Cardiac atrium fibroblast (primary cell): ENCODE measurements around a stretch of chr22.

DNA sequence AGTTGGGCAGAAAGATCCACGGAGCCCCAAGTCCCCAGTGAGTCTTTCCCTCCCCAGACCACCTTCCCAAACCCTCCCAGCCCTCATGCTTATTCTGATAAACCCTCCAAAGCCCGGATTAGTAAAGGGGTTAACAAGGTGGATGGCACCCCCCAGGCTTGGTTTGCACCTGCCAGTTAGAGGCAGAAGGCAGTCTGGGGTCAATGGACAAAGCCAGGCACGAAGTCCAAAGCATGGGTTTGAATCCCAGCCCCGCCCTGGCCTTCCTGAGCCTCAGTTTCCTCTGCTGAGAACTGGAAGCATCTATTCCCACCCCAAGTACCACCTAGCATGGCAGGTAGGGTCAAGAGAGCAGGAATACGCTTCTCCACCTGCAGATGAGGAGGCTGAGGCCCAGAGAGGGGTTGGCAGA lies 163.5 kb downstream of the MN1 start:
- RAMPAGE, long total RNA = no peak

- RAMPAGE, long total RNA = no peak
These were observed 83.4 kb downstream of the MN1 start for GRCh38 chr22:27717963-27718668.

GRCh38 chr22:27748830-27749333 lies 52.7 kb downstream of the MN1 start:
- RAMPAGE, long total RNA = no peak

- RAMPAGE, long total RNA = no peak
These were observed 51.9 kb downstream of the MN1 start for GRCh38 chr22:27749459-27750338.

- RAMPAGE, long total RNA = no peak
These were observed 14.6 kb downstream of the MN1 start for GRCh38 chr22:27786977-27787404.

DNA sequence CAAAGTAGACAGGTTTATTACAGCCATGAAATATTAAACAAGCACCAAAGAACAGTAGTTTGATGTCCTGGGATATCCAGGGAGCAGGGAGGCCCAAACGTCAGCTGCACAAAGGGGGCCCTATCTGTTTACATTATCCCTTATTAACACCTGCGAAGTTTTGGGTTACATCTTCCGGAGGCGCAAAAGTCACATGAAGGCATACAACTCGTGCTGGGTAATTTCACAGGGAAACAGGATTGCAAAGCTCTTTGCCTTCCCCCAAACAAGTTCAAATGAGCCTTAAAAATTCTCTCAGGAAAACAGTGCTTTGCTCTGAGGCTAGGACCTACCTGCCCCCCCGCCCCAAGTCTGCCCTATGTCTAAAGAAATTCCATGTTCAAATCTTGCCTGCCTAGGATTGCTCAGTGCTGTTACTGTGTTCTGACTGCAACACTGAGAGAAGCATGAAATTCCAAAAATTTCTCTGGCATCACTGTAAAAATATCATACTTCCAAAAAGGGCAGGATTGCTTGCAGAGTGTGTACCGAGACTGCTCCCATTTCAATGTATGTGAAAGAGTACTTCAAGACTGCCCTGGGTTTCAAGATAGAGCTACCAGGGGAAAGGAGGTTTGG lies 8.9 kb downstream of the MN1 start:
- RAMPAGE, long total RNA = no peak

- RAMPAGE, long total RNA = no peak
These were observed 2.5 kb downstream of the MN1 start for GRCh38 chr22:27799016-27799582.

DNA sequence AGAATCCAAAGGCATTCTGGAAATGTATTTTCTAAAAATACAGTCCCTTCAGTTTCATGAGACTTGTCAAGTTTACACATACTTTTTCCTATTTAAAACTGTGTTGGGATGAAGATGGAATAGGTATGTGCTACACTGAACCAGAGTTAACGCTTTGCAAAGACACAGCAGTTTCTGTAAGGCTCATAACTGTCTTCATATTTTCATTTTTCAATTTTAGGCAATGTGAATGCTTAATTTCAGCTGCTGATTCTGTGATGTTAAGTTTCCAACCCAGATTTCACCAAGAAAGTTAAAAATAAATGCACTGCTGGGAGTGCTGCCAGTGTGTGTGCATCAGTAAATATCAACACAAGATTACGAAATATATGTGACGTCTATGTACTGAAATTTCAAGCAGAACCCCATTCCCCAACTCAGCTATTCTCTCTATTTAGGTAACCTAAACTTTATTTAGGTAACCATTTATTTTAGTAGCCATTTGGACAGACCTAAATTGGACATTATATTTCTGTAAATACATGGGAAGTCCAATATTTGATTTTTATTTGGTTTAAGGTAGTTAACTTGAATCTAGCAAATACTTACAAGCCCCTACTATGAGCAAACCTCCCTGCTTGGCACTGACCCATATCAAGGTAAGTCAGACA lies 52.4 kb downstream of the PITPNB start:
- RAMPAGE, long total RNA = no peak

DNA sequence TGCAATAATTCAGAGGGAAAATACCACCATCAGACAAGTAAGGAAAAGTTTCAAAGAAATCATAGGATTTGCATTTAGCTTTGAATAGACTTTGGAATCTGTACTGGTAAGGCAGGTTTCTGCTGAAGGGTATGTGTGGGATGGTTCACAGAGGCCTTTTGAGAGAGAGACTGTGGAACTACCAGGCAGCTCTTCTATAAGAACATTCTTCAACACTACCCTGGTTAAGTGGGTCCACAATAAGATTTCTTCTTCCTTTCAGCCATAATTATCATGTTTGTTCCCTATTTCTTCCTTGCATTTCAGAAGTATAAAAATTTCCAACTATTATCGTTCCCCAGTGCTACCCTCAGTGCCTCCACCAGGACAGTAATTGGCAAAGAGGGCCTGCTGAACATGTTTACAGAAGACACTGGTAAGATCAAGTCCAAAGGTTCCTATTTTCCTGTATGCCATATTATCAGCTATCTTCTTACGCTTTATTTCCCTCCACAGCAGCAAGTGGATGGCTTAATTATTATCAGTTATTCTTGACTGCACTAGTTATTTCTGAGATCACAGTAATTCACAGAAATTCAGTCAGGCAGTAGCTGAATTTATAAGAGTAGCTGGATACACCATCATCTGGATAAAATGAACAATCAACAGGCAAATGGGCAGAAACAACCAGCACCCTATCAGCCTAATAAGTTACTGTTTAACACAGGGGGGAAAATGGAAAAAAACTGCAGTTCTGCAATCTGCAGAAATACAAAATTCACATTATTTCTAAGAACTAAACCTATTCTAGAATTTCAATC lies 48.5 kb downstream of the PITPNB start:
- RAMPAGE, long total RNA = no peak

- RAMPAGE, long total RNA = no peak
These were observed 30.7 kb downstream of the PITPNB start for GRCh38 chr22:27888024-27889093.

- RAMPAGE, long total RNA = no peak
These were observed 11.4 kb downstream of the PITPNB start for GRCh38 chr22:27907128-27908484.

GRCh38 chr22:27912884-27913576 lies 6.0 kb downstream of the PITPNB start:
- RAMPAGE, long total RNA = no peak

GRCh38 chr22:27918255-27919053 lies 602 bp downstream of the PITPNB start:
- RAMPAGE, long total RNA = no peak

DNA sequence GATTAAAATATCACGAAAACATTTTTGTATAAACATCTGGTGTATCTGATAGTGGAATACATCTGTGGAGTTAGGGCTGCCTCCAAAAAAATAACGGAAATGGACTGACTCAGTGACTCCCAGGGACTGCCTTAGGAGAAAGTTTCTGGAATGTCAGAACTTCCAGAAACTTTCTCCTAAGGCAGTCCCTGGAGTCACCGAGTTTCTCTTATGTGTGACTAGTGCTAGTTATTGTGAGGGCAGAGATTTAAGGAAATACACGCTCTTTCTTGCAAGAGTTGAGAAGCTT lies 1.3 kb upstream of the PITPNB start:
- RAMPAGE, long total RNA = no peak

- RAMPAGE, long total RNA = no peak
These were observed 362.6 kb upstream of the PITPNB start for GRCh38 chr22:28281616-28282096.

DNA sequence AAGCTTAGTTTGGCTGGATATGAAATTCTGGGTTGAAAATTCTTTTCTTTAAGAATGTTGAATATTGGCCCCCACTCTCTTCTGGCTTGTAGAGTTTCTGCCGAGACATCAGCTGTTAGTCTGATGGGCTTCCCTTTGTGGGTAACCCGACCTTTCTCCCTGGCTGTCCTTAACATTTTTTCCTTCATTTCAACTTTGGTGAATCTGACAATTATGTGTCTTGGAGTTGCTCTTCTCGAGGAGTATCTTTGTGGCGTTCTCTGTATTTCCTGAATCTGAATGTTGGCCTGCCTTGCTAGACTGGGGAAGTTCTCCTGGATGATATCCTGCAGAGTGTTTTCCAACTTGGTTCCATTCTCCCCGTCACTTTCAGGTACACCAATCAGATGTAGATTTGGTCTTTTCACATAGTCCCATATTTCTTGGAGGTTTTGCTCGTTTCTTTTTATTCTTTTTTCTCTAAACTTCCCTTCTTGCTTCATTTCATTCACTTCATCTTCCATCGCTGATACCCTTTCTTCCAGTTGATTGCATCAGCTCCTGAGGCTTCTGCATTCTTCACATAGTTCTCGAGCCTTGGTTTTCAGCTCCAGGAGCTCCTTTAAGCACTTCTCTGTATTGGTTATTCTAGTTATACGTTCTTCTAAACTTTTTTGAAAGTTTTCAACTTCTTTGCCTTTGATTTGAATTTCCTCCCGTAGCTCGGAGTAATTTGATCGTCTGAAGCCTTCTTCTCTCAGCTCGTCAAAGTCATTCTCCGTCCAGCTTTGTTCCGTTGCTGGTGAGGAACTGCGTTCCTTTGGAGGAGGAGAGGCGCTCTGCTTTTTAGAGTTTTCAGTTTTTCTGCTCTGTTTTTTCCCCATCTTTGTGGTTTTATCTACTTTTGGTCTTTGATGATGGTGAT lies 288.3 kb downstream of the TTC28 start:
- RAMPAGE, long total RNA = no peak

DNA sequence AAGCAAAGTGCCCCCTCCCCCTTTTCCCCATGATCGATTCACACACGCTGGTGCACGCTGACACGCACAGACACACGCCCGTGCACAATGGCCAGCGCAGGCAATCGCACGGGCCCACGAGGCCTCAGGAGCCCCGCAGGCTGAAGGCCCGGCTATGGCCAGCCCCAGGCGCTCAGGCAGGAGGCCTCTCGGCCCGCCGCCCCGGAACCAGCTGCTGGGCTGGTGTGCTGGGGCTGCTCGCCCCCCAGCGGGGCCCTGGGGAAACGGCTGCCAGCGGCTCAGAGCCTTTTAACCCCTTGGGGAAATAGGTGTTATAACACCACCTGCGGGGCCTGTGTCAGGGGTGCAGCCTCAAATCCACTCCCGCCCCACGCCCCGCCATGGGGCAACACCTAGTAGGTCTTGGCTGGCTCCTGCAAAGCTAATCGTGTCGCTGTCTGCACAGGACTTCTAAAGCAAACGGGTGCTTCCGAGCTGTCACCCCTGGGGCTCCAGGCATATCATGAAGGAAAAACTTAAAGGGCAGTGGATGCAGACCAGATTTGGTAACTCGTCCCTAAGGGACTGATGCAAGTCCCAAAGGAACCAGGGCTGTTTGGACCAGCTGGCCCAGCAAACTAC lies 237.4 kb downstream of the TTC28 start:
- RAMPAGE, long total RNA = no peak

- RAMPAGE, long total RNA = no peak
These were observed 15.7 kb downstream of the CCDC117 start for GRCh38 chr22:28788054-28788797.

GRCh38 chr22:28801908-28803118 lies 29.8 kb downstream of the CCDC117 start:
- RAMPAGE, long total RNA = no peak

- RAMPAGE, long total RNA = no peak
These were observed 50.5 kb downstream of the CCDC117 start for GRCh38 chr22:28822772-28823575.